ENCODE measurements around the genes SLC25A4 and TLR3.

DNA sequence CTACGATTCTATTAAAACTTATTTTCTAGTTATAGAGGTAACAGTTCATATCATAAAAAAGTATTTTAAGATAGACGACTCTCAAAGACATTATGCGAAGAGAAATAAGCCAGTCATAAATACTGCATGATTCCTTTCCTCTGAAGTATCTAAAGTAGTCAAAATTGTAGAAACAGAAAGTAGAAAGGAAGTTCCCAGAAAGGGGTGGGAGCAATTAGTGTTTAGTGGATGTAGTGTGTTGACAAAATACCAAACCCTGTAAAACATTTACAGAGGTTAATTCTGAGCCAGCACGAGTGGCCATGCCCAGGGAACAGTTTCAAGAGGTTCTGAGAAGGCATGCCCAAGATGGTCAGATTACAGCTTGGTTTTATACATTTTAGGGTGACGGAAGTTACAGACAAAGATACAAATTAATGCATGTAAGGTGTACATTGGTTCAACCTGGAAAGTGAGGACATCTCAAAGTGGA, 34.4 kb upstream of the SLC25A4 start:
- PRO-cap, 4 experiments, result no peak in any of the 4 experiments
- RAMPAGE, long total RNA, 2 experiments, result no peak in any of the 2 experiments
- RRBS, result no CpG with 5 or more reads among the region's 5 CpGs

- PRO-cap, 4 experiments, result peak in 4 of 4 experiments; most common plus-strand start chr4:185143266 (in 4); most common minus-strand start chr4:185143134 (in 4)
- RAMPAGE, long total RNA, 2 experiments, result no peak in any of the 2 experiments
- RRBS, result 1% methylated on average over 75 of the region's 106 CpGs
Observed at GRCh38 chr4:185143085-185144225, at the start of gene SLC25A4. Gene SLC25A4, plus strand, starts transcription at chr4:185143266.

GRCh38 chr4:185213726-185214526, 4.5 kb downstream of the SNX25 start:
- PRO-cap, 4 experiments, result no peak in any of the 4 experiments
- RAMPAGE, long total RNA, 2 experiments, result no peak in any of the 2 experiments
- RRBS, result no CpG with 5 or more reads among the region's 6 CpGs

DNA sequence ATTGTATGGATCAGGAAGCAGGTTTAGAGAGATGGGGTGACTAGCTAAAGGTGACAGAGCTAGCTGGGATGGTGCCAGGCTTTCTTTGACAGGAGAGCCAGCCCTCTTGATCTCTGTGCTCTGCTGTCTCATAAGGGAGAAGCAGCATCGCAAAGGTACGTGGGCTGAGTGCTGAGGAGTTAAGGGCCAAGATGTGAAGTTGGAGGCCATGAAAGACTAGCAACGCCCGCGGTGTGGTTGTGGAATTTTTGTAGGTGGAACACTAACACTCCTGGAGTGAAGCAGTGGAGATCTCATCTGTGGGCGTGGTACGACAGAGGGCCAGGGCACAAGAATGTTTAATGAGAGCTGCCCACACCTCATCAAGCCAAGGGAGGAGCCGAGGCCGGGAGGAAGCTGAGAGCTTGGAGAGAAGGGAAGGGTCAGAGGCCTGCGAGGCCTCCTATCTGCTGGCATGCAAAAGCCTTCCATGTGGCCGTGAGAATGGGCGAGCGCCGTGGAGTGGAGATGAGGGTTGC, 19.5 kb downstream of the SNX25 start:
- PRO-cap, 4 experiments, result no peak in any of the 4 experiments
- RAMPAGE, long total RNA, 2 experiments, result no peak in any of the 2 experiments
- RRBS, result no CpG with 5 or more reads among the region's 14 CpGs

DNA sequence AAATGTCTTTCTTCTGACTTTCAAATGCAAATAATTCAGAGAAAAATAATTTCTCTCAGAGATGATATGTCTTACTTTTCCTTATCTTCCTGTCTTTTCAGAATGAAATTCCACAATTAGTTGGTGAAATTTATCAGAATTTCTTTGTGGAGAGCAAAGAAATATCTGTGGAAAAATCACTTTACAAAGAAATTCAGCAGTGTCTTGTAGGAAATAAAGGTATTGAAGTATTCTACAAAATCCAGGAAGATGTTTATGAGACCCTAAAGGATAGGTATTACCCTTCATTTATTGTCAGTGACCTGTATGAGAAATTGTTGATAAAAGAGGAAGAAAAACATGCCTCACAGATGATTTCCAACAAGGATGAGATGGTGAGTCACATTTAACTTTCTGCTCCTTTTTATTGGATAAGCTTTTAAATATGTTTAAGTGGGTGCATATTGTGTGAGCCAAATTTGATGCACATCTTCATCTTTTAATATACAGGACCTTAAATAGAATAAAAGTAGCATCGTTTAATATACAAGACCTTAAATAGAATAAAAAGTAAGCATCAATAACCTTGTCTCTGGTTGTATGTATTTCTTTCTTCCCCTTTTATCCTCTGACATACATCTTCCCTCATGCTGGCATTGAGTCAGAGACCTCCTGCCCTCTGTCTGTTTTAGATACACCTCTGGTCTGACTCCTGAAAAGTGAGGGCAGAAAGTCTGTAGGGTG, 72.1 kb downstream of the LRP2BP start:
- PRO-cap, 4 experiments, result no peak in any of the 4 experiments
- RAMPAGE, long total RNA, 2 experiments, result no peak in any of the 2 experiments
- RRBS, result no CpG with 5 or more reads among the region's 1 CpG

DNA sequence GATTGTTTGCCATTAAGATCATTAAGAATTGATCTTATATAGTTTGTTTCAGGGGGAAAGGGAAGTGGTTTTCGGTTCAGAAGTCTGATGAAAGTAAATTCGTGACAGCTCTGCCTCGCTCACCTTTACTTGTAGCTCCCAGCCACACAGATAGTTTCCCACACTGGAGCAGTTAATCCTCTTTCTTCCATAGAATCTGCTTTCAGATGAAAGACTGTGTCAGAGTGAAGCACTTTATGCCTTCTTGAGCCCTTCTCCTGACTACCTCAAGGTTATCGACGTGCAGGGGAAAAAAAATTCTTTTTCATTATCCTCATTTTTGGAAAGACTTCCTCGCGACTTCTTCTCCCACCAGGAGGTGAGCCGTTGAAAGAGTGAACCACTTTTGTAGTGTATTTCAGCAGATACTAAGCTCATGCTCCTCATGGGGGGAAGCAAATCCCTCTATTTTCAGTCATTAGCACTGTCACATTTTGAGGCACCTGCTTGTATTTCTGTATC, 44.4 kb downstream of the LRP2BP start:
- PRO-cap, 4 experiments, result no peak in any of the 4 experiments
- RAMPAGE, long total RNA, 2 experiments, result no peak in any of the 2 experiments
- RRBS, result no CpG with 5 or more reads among the region's 8 CpGs

GRCh38 chr4:185397310-185397574, 601 bp downstream of the ANKRD37 start:
- PRO-cap, 4 experiments, result peak in 2 of 4 experiments; most common plus-strand start chr4:185397368 (in 2)
- RAMPAGE, long total RNA, 2 experiments, result no peak in any of the 2 experiments
- RRBS, result no CpG with 5 or more reads among the region's 4 CpGs

- PRO-cap, 4 experiments, result no peak in any of the 4 experiments
- RAMPAGE, long total RNA, 2 experiments, result no peak in any of the 2 experiments
- RRBS, result no CpG with 5 or more reads among the region's 12 CpGs
Observed at GRCh38 chr4:185399984-185400917, 3.6 kb downstream of the ANKRD37 start.

DNA sequence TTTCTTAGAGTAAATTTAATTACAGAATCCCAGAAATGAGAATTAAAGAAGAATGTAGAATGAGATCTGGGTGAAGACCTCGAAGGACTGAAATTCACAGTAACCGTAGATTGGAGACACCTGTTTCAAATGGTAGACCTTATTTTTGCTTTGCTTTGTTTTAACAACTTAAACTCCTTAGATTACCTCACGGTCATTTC, 12.5 kb downstream of the PDLIM3 start:
- PRO-cap, 4 experiments, result no peak in any of the 4 experiments
- RAMPAGE, long total RNA, 2 experiments, result no peak in any of the 2 experiments
- RRBS, result no CpG with 5 or more reads among the region's 3 CpGs

- PRO-cap, 4 experiments, result no peak in any of the 4 experiments
- RAMPAGE, long total RNA, 2 experiments, result no peak in any of the 2 experiments
- RRBS, result 16% methylated on average over 9 of the region's 31 CpGs
Observed at GRCh38 chr4:185638322-185639017, 103.2 kb upstream of the PDLIM3 start.

GRCh38 chr4:185654813-185655594, 119.7 kb upstream of the PDLIM3 start:
- PRO-cap, 4 experiments, result no peak in any of the 4 experiments
- RAMPAGE, long total RNA, 2 experiments, result no peak in any of the 2 experiments
- RRBS, result no CpG with 5 or more reads among the region's 5 CpGs

GRCh38 chr4:185849377-185850088, 37.5 kb upstream of the SORBS2 start:
- PRO-cap, 4 experiments, result no peak in any of the 4 experiments
- RAMPAGE, long total RNA, 2 experiments, result no peak in any of the 2 experiments
- RRBS, result no CpG with 5 or more reads among the region's 7 CpGs

DNA sequence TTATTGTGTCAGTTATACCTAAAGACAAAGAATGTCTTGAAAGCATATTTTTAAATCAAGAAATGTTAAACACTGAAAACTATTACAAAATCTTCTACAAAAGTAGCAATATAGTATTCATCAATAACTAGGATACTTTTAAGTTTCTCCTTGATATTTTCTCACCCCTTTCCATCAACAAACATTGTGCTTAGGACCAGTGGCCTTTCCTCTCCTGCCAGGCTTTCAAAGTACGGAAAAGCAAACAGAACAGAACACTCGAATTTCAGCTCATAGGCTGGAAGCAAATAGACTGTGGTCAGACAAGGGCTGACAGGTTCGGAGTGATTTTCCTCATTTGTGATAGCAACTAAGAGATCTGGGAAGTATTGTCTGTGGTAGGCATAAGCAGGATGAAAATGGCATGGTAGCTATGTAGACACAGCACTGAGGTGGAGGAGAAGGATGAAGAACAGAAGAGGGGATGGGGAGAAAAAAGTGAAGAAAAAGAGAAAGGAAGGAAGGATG, 68.6 kb upstream of the SORBS2 start:
- PRO-cap, 4 experiments, result no peak in any of the 4 experiments
- RAMPAGE, long total RNA, 2 experiments, result no peak in any of the 2 experiments
- RRBS, result no CpG with 5 or more reads among the region's 3 CpGs

DNA sequence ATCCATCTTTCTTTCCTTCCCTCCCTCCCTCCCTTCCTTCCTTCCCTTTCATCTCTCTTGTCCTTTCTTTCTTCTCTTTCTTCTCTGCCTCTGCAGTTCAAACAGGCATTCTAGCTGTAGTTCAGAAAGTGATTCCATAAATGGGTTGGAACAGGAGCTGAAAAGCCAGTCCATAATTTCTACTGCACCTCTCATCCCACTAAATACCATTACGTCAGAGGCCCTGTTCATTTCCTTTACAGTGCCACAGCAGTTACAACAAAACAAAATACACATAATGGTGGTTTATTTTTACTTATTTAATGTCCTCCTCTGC, 42.3 kb upstream of the TLR3 start:
- PRO-cap, 4 experiments, result no peak in any of the 4 experiments
- RAMPAGE, long total RNA, 2 experiments, result no peak in any of the 2 experiments
- RRBS, result no CpG with 5 or more reads among the region's 1 CpG

DNA sequence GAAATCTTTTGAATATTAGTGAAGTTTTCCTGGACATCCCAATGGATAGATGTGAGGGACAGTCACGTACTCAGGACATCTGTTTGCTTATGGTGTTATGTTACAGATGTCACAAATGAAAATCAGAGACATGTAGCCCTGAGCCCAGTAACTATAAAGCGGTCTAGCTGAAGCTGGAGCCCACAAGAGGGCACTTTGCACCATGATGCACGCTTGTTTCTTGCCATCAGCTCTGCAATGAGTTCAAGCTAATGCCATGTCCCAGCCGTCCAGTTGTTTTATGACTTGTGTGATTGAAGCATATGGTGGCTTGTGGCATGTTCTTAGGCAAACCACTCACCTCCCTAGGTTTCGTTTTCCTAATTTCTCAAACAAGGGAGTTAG, 947 bp upstream of the TLR3 start:
- PRO-cap, 4 experiments, result no peak in any of the 4 experiments
- RAMPAGE, long total RNA, 2 experiments, result no peak in any of the 2 experiments
- RRBS, result no CpG with 5 or more reads among the region's 5 CpGs

GRCh38 chr4:186068401-186069395, at the start of gene TLR3:
Gene TLR3, plus strand, starts transcription at chr4:186069156.
- PRO-cap, 4 experiments, result peak in 4 of 4 experiments; most common plus-strand start chr4:186069156 (in 4); most common minus-strand start chr4:186068862 (in 1)
- RAMPAGE, long total RNA, 2 experiments, result start-site peak on the plus strand in 2 of 2 experiments, at chr4:186069150-186069191 at its widest, 13 to 158 reads per replicate
- RRBS, result no CpG with 5 or more reads among the region's 13 CpGs

DNA sequence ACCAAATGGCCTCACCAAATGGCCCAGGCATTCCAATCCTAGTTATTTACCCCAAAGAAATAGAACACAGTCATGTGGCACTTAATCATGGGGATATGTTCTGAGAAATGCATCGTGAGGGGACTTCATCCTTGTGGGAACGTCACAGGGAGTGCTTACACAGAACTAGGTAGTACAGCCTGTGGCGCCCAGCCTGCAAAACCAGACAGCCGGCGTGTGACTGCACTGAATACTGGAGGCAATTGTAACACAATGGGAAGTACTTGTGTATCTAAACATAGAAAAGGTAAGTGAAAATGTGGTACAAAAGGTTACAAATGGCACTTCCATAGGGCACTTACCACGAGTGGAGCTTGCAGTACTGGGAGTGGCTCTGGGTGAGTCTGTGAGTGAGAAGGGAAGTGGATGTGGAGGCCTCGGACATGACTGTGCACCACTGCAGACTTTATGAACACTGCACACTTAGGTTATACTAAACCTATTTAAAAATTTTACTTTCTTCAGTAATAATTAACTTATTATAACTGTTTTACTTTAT, 5.2 kb downstream of the TLR3 start:
- PRO-cap, 4 experiments, result peak in 2 of 4 experiments; most common plus-strand start position 388 of the sequence (in 1); most common minus-strand start position 203 of the sequence (in 1)
- RAMPAGE, long total RNA, 2 experiments, result no peak in any of the 2 experiments
- RRBS, result no CpG with 5 or more reads among the region's 7 CpGs

DNA sequence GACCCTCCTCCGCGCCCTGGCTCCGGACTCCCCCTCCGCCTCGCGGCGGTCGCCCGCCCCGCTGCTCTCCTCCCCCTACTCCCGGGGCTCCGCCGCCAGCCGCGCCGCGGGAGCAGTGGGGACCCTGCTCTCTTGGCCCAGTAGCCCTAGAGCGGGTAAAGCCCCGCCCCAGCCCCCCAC, 36.2 kb downstream of the TLR3 start:
- PRO-cap, 4 experiments, result peak in 1 of 4 experiments; most common plus-strand start position 98 of the sequence (in 1)
- RAMPAGE, long total RNA, 2 experiments, result no peak in any of the 2 experiments
- RRBS, result 2% methylated on average over 17 of the region's 19 CpGs

GRCh38 chr4:186116842-186117552, 48.0 kb downstream of the TLR3 start:
- PRO-cap, 4 experiments, result no peak in any of the 4 experiments
- RAMPAGE, long total RNA, 2 experiments, result no peak in any of the 2 experiments
- RRBS, result no CpG with 5 or more reads among the region's 6 CpGs

- PRO-cap, 4 experiments, result peak in 1 of 4 experiments; most common minus-strand start chr4:186133043 (in 1)
- RAMPAGE, long total RNA, 2 experiments, result no peak in any of the 2 experiments
- RRBS, result no CpG with 5 or more reads among the region's 3 CpGs
Observed at GRCh38 chr4:186132944-186133143, 58.5 kb upstream of the CYP4V2 start.

Measured in uterus (tissue), 7 donors.